Cytotoxic T cell (primary cell): ENCODE measurements around the genes INAVA and TMEM9.

DNA sequence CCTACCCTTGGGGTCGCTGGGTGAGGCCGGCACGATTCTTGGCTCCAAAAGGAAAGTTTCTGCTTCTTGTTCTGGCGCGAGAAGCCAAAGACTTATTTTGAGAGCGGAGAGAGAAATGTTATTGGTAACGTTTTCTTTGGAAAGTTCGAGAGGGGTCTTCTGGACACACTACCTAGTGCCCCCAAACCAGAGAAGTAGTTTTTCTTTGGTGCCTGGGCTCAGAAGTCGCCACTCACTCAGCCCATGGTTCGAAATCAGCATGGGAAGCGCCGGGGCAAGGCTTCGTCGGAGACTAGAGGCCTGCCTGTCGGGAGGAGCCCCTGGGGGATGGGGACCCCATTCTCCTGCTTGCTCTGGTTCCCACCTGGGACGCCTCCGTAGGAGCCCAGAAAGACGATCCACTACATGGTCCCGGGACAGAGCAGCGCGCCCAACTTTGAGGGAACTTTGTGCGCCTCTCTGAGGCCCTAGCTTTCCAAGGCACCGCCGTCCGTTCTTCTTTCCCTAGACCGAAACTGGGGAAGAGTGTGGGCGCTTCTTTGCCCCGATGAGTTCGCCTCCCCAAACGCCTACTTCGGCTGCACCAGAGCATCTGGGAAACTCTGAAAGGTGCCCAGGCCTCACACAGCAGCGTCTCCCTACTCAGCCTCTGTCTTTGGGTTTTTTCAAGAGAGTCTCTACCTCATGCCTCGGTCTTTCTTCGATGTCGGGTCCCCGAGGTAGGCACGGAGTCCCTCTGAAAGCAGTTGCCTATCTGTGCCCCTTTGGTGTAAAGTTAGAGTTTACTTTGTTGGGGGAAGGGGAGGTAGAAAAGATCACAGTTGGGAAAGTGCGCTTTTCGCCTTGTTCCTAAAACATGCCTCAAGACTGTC, 13.9 kb downstream of the NR5A2 start:
- PRO-cap, 2 experiments, result no peak in any of the 2 experiments

DNA sequence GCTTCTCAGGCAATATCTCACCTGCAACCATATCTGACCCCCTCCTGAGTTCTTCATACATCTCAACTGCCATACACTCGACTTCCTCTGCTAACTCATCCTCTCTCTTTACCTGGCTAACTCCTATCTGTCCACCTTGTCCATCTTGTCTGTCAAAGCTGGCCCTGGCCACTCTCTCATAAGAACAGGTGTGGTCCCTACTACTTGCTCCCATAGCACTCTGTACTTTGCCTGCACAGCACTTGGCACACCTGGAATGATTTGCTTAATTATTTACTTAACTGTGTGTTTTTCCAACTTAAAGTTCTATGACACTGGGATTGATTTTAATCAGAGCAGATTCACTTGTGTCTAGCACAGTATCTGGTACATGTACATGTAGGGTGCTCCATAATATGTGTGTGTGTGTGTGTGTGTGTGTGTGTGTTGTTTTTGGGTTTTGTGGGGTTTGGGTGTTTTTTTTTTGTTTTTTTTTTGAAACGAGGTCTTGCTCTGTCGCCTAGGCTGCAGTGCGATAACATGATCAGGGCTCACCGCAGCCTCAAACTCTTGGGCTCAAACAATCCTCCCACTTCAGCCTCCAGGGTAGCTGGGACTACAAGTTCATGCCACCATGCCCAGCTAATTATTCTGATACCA, 111.5 kb downstream of the ZNF281 start:
- PRO-cap, 2 experiments, result no peak in any of the 2 experiments

GRCh38 chr1:200301739-200301936, 108.2 kb downstream of the ZNF281 start:
- PRO-cap, 2 experiments, result no peak in any of the 2 experiments

- PRO-cap, 2 experiments, result no peak in any of the 2 experiments
Observed at GRCh38 chr1:200368176-200368656, 41.6 kb downstream of the ZNF281 start.

- PRO-cap, 2 experiments, result no peak in any of the 2 experiments
Observed at GRCh38 chr1:200406693-200407852, 2.8 kb downstream of the ZNF281 start.

DNA sequence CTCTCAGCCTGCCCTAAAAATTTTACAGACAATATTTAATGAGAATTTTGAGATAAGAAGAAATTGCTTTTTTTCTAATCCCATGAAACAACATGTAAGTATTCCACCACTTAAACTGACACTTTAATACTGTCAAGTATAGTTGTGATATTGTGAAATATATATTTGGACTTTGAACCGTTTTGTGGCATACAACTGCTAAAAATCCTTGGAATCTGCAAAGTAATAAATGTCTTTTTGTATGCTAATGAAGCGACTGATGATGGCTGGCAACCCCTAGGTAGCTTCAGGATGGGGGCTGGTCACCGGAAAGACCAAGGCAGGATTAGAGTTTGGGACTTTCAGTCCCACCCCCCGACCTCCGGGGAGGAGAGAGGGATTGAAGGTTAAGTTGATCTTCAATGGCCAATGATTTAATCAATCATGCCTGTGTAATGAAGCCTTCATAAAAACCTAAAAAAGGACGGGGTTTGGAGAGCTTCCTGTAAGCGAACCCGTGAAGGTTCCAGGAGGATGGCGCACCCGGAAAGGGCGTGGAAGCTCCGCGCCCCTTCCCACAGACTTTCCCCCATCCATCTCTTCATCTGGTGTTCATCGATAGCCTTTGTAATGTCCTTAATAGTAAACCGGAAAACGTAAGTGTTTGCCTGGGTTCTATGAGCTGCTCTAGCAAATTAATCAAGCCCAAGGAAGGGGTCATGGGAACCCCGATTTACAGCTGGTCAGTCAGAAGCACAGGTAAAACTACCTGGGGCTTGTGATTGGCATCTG, 1.7 kb upstream of the ZNF281 start:
- PRO-cap, 2 experiments, result no peak in any of the 2 experiments

- PRO-cap, 2 experiments, result peak in 2 of 2 experiments; most common minus-strand start chr1:200483579 (in 2)
Observed at GRCh38 chr1:200483426-200484011, 73.7 kb upstream of the ZNF281 start.

- PRO-cap, 2 experiments, result no peak in any of the 2 experiments
Observed at GRCh38 chr1:200894340-200895478, at the start of gene INAVA. TSS of gene INAVA (plus strand) at chr1:200894900.

DNA sequence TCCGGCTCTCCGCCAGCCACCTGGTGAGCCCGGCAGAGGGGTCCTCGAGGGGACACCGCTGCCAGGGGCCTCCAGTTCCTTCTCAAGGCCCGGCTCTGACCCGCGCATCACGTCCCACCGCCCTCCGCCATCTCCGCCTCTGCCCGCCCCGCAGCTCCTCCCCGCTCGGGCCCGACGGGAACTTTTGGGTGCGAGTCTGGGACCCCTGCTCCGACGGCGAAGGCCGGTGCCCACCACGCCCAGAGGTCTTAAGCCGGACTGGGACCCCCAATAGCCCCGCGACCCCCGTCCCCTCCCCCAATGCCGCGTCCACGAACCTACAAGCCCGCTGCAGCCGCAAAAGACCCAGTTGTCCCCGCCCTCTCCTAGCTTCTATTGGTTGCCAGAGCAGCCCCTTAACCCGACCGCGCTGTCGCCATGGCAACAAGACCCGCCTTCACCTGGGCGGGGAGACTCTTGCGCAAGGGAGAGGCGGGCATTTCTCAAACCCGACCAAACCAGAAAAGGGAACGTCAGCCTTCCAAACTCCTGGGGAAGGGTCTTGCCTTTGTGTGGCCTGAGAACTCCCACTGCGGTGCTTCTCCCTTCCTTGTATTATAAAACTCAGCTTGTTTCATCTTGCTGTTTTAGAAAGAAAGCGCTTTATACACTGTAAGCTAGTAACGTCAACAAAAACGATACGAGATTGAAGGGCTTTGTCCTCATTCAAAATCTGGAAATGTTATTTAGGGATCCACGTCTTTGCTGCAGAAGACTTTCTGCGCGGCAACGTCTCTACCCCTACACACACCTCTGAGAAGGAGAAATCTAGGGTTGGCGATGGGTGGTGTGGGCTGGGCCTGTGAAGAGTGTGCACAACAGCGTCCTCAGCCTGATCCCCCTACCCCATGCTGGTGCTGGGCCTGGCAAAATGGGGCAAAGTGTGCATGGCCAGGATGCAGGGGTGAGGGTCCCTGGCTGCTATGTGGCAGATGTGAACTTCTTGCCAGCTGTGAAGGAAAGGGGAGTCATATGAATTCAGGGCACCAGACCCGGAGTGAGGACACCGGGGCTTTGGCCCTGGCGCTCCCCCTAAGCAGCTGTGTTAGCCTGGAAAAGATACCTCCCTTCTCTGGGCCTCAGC, at the start of gene TMEM9:
Gene TMEM9 (minus strand): TSS at position 347 of the 1,123 bp plus-strand sequence.
- PRO-cap, 2 experiments, result peak in 2 of 2 experiments; most common plus-strand start position 495 of the sequence (in 1); most common minus-strand start position 141 of the sequence (in 2)

DNA sequence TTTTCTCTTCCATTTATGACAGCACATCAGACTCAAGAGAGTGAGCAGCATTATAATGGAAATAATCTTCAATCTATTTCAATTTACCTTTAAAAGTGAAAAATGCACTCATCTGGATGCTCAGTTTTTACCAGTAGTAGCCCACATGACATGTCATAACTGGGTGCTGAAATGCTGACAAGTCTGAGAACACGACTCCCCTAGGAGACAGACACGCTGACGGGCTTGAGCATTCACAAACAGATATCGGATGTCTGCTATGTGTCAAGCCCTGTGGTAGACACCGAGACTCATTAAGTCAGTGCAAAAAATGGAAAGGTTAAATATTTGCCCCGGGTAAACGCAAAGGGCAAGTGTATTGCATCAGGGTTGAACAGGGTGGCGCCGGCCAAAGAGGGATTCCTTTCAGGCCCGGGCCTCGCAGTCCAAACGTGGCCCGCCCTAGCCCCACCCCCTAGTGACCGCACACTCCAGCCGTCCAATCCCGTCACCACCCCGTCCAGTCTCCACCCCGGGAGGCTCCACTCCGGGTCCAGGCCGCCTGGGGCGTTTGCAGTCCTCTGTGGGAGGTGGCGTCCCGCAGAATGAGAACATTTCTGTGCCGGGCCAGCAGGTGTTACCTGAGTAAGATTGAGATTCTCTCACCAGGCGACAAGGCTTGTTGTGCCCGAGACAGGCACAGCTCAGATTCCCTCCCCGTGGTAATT, 16.2 kb upstream of the TMEM9 start:
- PRO-cap, 2 experiments, result peak in 2 of 2 experiments; most common plus-strand start position 207 of the sequence (in 1); most common minus-strand start position 586 of the sequence (in 2)

DNA sequence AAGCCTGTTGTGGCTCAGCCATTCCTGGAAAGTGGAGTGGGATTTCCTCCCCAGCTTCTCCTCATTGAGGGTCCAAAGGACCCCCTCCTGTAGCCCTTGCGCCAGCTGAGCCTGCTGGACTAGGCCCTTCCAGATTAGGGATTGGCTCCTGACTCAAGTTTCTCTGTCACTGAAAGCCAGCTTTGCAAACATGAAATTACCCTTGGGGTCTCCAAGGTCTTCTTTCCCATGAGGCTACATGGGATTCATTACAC, 3.5 kb upstream of the IGFN1 start:
- PRO-cap, 2 experiments, result no peak in any of the 2 experiments

GRCh38 chr1:201285544-201286270, 2.4 kb downstream of the PKP1 start:
- PRO-cap, 2 experiments, result no peak in any of the 2 experiments

GRCh38 chr1:201325966-201326370, 42.7 kb downstream of the PKP1 start:
- PRO-cap, 2 experiments, result no peak in any of the 2 experiments

GRCh38 chr1:201355893-201356351, 21.6 kb downstream of the TNNT2 start:
- PRO-cap, 2 experiments, result no peak in any of the 2 experiments

- PRO-cap, 2 experiments, result no peak in any of the 2 experiments
Observed at GRCh38 chr1:201383537-201384029, 6.1 kb upstream of the TNNT2 start.

DNA sequence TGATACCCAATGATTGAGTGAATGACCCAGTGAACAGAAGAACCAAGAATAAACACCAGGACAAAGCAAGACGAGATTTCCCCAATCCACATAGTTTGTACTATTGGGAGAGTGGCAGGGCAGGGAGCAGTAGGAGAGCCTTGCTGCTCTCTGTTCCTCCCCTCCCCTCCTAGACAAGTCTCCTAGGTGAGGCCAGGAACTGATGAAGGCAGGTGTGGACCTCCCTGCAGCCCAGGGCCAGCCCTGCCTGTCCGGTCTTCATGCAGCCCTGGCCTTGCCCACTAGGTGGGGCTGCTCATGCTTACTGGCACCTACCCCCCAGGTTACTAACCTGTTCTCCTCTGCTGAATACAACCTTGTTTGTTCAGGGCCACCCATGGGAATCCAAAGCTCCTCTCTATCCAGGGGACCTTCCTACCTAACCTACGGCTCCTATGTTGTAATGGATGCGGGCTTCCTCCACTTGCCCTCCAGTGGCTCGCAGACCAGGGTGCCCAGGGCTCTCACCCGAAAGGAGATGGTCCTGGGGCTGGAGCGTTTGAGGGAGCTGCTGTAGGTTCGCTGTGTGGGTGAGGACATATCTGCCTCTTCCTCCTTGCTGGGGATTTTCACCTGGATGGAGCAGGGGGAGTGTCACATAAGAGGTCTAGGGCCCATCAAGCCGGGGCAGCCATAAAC, 7.9 kb upstream of the TNNT2 start:
- PRO-cap, 2 experiments, result no peak in any of the 2 experiments

GRCh38 chr1:201396679-201397616, 2.2 kb downstream of the LAD1 start:
- PRO-cap, 2 experiments, result no peak in any of the 2 experiments

DNA sequence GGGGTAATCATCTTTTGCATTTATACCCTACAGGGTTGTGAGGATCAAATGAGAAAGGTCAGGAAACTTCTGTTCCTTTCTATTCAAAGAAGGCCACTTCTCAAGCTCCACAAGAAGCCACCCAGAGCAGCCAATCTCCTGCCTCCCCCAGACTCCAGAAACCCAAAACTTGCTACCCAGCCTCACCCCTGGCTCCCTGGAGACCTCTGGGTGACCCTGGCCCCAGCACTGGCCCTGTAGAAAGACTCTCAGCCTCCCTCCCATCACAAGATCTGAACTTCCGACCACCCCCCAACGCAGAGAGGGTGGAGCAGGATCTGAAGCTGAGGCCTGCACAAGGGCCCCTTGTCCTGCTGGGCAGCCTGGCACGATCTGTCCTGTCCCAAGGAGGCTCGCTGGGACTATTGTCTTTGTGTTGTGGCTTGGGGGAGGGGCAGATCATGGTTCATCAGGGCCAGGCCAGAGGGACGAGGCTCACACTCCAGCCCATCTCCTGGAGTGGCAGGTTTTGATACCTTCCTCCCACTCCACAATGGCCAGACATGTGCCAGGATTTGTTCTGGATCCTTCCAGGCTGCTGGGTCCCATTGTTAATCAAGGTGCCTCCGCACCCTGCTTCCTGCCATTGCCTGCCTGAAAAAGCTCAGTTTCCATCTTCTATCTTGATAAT, 20.0 kb downstream of the PHLDA3 start:
- PRO-cap, 2 experiments, result no peak in any of the 2 experiments

DNA sequence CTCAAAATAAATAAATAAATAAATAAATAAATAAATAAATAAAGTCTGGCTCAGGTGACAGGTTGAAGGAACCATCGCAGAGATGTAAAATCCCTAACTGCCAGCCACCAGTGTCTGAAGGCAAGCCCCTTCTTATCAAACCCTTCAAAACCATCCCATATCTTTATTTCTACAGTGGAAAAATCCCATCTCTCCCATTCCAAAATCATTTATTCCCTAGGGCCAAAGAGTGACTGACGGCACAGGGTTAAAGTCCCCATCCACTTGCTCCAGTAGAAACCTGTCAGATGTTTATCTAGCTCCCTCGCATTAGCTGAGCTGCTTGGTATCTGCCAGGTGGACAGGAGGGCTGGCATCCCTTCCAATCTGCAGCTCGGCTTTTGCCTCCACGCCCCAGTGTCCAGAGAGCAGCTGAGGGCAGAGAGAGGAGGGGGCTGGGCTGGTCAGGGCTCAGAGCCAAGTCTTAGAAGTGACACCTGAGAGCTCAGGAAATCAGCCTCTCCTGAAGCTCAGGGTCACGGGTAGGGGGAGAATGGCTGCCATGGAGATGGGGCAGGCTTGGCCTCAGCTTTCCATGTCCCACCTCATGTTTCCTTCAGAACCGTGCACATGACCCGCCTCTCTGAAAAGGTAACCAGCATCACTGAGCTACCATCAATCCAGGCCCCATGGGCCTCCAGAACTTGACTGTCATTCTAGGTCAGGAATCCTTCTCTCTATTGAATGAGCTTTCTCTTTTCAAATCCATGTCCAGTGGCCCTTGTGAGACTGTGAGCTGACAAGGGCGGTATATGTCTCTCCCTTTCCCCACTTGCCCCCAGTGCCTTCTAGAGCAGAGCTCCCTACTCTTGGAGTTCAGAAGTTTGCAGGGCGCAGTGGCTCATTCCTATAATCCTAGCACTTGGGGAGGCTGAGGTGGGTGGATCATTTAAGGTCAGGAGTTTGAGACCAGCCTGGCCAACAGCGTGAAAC, 4.6 kb downstream of the CSRP1 start:
- PRO-cap, 2 experiments, result no peak in any of the 2 experiments

- PRO-cap, 2 experiments, result no peak in any of the 2 experiments
Observed at GRCh38 chr1:201505120-201505845, 1.6 kb downstream of the CSRP1 start.